Skin of body (tissue), 2 donors: ENCODE results near the gene SH3RF3.

DNA sequence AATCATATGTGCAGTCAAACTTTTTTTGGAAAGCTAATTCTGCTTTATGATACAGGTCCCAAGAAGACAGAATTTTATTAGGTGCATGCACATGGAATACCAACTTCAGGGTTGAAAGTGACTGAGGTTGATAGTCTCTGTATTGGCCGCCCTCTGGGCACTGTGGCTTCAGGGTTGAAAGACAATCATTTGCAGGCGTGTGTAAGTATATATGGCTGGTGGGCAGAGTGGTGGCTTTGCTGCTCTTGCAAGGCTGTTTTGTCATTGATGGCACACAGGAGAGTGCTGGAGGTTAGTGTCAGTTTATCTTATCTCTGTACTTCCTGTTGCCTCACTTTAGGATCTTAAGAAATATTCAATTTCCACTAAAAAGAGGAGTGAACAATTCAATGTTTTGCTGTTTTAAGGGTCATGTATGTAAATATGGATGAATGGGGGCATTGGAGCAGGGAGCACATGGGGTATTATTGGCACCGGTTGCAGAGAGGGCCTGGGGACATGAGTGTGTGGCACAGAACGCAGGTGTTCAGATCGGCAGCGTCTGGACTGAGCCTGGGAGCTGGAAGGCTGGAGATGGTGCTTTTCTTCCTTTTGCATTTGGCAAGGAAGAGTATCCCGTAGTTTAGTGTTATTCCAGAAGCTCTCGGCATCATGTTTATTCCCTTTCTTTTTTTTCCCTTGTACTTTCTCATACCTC lies 51.5 kb downstream of the NCK2 start:
- RAMPAGE, long total RNA, result no peak

- RAMPAGE, long total RNA, result no peak
Measured at GRCh38 chr2:105800852-105801702, 56.4 kb downstream of the NCK2 start.

GRCh38 chr2:106085241-106086183 lies 20.0 kb downstream of the ECRG4 start:
- RAMPAGE, long total RNA, result no peak

GRCh38 chr2:106198149-106198348 lies 3.9 kb upstream of the UXS1 start:
- RAMPAGE, long total RNA, result no peak

GRCh38 chr2:106388624-106389362 lies 79.4 kb downstream of the RGPD3 start:
- RAMPAGE, long total RNA, result no peak

DNA sequence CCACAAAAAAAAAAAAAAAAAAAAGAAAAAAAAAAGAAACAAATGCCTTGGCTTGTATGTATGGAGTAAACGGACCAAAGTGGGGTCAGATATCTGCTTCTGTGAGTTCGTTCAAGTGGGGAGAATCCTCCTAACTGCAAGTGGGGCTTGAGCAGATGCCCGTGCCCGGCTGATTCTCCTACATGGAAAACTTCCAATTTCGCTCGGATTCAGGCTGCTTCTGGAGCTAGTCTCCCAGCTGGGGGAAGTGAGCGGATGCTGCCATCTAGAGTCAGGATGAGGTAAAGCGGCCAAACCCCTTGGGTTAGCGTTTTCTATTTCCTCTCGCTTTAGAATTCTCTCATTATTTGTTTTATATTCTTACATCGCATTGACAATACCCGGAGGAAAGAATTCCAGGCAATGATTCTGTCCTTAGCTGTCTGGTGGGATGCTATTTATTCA lies 95.3 kb downstream of the CD8B2 start:
- RAMPAGE, long total RNA, result no peak

- RAMPAGE, long total RNA, result no peak
Measured at GRCh38 chr2:107444891-107445345, 381.8 kb upstream of the RGPD4 start.

DNA sequence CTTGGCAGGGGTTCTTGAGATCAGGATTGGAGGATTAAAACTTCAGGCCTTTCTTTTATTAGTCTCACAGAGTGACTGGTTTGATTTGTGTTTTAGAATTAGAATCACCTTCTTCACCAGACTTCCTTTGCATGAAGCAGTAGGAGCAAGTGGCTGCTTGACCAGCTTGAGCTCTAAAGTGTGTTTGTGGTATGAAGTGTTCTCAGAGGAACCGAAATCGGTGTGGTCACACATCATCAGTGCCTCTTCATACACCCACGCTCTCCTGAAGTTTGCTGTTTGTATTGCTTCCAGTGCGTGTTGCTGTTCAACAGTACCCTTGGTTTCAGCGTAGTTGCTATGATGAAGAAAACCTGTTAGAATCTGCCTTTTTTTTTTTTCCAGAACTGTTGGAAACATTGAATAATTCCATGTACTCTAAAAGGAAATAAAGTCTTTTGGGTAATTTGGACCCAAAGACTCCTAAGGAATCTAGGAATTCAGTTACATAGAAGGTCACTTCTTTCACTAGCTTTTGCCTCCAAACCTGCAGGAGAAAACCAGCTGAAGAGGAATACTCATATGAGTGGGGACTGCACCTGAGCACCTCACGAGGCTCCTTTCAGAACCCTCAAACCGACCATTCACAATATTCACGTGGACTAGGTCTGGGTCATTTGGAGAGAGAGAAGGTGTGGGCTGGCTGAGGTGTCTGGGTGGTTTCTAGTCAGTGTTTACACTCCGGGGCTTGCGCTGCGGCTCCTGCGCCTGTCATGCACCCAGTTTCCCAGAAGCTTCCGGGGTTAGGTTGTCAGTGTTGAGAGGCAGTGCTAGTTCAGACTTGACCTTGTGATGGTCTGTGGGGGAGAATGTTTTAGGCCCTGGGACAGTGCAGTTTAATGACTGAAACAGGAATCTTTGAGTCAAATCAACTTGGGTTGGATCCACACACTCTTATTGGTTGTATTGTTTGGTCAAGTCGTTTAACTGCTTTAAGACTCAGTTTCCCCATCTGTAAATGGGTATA lies 78.1 kb downstream of the LIMS1 start:
- RAMPAGE, long total RNA, result no peak

GRCh38 chr2:108617519-108618096 lies 83.3 kb downstream of the LIMS1 start:
- RAMPAGE, long total RNA, result no peak

GRCh38 chr2:108701230-108701553 lies 18.1 kb upstream of the RANBP2 start:
- RAMPAGE, long total RNA, result no peak

DNA sequence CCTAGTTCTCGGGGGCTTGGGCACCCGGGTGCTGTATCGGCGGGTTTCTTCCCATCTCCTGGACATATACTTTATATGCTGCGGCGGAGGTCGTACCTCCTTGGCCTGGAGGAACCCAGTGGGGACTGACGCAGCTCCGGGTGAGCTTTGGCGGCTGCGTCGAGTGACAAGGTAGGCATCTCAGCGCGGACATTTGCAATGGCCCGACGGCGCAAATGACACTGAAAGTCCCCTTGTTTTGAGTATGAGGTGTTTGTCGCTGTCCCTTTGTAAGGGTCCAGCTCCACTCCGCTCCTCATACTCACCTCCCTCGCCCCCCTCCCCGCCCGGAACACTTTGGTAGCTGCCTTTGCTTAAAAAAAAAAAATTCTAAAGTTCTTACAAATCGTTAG lies 717 bp downstream of the RANBP2 start:
- RAMPAGE, long total RNA, result no peak

GRCh38 chr2:108739462-108739924 lies 20.2 kb downstream of the RANBP2 start:
- RAMPAGE, long total RNA, result no peak

DNA sequence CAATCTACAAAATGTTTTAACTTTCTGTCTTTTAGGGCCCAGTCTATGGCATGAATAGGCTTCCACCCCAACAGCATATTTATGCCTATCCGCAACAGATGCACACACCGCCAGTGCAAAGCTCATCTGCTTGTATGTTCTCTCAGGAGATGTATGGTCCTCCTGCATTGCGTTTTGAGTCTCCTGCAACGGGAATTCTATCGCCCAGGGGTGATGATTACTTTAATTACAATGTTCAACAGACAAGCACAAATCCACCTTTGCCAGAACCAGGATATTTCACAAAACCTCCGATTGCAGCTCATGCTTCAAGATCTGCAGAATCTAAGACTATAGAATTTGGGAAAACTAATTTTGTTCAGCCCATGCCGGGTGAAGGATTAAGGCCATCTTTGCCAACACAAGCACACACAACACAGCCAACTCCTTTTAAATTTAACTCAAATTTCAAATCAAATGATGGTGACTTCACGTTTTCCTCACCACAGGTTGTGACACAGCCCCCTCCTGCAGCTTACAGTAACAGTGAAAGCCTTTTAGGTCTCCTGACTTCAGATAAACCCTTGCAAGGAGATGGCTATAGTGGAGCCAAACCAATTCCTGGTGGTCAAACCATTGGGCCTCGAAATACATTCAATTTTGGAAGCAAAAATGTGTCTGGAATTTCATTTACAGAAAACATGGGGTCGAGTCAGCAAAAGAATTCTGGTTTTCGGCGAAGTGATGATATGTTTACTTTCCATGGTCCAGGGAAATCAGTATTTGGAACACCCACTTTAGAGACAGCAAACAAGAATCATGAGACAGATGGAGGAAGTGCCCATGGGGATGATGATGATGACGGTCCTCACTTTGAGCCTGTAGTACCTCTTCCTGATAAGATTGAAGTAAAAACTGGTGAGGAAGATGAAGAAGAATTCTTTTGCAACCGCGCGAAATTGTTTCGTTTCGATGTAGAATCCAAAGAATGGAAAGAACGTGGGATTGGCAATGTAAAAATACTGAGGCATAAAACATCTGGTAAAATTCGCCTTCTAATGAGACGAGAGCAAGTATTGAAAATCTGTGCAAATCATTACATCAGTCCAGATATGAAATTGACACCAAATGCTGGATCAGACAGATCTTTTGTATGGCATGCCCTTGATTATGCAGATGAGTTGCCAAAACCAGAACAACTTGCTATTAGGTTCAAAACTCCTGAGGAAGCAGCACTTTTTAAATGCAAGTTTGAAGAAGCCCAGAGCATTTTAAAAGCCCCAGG lies 22.9 kb upstream of the CCDC138 start:
- RAMPAGE, long total RNA, result no peak

DNA sequence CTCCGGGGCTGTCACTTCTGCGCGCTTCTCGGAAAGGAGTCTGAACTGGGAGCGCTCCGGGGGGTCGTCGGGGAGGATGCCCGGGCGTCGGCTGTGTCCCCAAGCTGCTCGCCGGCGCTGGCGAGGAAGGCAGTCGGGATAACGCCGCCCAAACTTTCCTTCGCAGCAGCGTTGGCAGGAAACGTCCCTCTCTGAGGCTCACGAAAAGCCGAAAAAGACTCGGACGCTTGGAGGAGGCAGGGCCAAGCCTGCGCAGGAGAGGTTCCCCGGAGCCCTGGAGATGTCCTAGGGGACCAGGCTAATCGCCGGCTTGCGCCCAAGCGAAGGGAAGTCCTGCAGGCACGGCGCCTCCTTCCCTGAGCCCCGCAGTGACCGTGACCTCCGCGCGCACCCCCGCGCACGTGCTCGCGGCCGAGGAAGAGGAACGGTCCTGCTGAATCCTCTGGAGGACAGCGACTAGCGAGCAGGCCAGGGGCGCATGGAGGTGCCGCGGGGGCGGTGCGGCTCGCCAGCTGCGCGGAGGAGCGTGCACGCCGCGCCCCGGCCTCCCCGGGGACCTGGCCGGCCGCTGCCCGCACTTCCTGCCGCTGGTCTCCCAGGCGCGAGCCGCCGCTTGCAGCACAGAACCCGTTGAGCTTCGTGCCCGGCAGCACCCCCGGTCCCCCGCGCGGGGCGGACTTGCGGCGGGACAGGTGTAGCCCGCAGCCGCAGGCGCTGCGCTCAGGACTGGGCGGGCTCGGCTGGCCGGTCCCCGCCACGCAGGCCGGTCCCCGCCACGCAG lies at the start of gene SH3RF3:
TSS of gene SH3RF3 (plus strand) at position 621 of the 781 bp plus-strand sequence.
- RAMPAGE, long total RNA, result no peak

DNA sequence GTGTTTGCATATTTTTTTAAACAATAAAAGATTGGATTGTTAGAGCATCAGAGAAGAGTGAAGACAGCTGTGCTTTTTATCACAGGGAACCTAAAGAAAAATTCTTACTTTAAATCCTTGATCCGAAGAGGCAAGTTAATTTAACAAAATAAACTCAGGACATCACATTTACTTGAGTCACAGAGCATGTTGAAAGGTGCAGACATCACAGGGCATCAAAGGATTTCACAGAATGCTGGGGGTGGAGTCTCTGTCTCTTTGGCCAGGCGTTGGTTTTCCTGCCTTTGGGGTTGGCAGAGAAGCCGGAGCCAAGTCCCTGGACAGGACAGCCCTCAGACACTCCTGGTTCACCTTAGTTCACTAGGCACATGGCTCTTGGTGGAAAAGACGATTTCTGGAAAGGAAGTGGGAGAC lies 56.3 kb downstream of the SH3RF3 start:
- RAMPAGE, long total RNA, result no peak

GRCh38 chr2:109201369-109201949 lies 72.5 kb downstream of the SH3RF3 start:
- RAMPAGE, long total RNA, result no peak

GRCh38 chr2:109609763-109610202 lies 4.0 kb downstream of the SEPTIN10 start:
- RAMPAGE, long total RNA, result no peak

DNA sequence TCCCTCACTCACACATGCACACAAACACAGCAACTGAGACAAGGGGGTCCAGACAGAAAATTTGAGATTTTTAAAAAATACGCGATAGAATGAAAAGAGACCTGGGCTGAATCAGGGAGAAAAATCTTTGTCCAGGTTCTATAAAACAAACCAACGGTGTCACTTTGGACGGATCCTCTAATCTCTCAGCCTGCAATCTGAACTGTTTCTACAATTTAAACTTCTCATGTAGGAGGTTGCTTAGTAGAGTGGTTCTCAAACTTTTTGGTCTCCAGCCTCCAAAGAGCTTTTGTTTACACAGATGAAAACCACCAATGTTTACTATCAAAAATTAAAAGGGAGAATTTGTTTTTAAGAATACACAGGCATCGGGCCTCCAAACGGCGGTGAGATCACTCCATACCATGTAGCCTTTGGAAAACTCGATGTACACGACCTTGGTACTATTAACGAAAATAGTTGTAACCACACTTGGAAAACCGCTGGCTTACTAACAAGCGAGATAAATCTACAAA lies 1.0 kb downstream of the SEPTIN10 start:
- RAMPAGE, long total RNA, result no peak

DNA sequence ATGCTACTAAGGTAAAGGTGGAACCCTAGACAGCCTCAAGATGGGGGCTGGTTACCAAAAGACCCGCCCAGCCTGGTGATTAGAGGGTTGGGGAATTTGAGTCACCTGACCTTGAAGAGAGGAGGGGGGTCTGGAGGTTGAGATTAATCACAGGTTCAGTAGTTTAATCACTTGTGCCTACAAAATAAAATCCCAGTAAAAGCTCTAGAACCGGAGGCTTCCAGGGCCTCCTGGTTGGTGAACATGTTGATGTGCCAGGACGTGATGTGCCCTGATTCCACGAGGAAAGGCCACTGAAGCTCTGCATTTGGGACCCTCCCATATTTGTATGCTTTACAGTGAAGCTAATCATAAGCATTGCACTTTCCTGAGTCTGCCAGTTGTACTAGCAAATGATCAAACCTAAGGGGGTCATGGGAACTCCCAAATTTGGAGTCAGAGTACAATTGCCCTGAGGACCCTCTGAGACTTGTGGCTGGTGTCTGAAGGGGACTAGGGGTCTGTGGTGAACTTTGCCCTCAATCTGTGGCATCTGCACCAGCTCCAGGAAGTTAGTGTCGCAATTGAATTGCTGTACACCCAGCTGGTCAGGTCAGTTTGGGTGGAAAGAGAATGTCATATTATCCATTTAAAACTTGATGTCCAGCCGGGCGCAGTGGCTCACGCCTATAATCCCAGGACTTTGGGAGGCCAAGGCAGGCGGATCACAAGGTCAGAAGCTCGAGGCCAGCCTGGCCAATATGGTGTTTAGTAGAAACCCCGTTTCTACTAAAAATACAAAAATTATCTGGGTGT lies 17.9 kb downstream of the SOWAHC start:
- RAMPAGE, long total RNA, result no peak

GRCh38 chr2:109760717-109761138 lies 33.4 kb upstream of the RGPD5 start:
- RAMPAGE, long total RNA, result no peak